HEK293 (cell line): ENCODE data around the gene CFAP36.

- PRO-cap: no peak
- RRBS, 2 experiments: no CpG with 5 or more reads among the region's 1 CpG
Observed at GRCh38 chr2:53987214-53987778, 16.4 kb downstream of the ACYP2 start.

DNA sequence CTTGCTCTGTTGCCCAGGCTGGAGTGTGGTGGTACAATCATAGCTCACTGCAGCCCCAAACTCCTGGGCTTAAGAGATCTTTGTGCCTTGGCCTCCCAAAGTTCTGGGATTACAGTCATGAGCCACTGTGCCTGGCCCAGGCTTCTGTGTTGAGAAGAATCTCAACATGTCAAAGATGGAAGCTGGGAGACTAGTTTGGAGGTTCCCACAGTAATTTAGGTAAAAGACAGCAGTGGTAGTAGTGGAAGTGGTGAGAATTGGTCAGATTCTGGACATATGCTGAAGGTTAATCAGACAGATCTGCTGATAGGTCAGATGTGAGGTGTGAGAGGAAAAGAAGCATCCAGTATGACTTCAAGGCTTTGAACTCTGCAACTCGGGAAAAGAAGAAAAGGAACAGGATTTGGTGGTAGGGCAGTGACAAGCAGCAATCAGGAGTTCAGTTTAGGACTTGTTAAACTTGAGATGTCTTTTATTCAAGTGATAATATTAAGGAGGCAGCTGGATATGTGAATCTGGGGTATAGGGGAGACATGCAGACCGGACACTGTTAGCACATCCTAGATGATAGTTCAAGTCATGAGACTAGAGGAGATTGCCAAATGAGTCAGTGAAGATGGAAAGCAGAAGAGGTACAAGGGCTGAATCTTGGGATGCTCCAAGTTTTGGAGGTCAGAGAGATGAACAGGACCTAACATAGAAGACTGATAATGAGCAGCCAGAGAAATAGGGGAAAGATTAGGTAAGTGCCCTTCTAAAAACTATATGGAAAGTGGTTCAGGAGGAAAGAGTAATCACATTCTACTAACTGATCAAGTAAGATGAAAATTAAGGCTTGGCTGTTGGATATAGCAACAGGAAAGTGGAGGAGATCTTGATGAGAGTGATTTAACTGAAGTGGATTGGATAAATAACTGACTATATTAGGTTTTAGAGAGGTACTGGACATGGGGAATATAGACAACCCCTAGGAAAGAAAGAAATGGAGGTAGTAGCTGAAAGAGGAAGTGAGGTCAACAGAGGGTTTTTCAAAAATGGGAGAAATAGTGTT, 69.3 kb downstream of the ACYP2 start:
- PRO-cap: no peak
- RRBS, 2 experiments: no CpG with 5 or more reads among the region's 2 CpGs

- PRO-cap: no peak
- RRBS, 2 experiments: no CpG with 5 or more reads among the region's 2 CpGs
Observed at GRCh38 chr2:54160274-54160882, 95.7 kb downstream of the TSPYL6 start.

DNA sequence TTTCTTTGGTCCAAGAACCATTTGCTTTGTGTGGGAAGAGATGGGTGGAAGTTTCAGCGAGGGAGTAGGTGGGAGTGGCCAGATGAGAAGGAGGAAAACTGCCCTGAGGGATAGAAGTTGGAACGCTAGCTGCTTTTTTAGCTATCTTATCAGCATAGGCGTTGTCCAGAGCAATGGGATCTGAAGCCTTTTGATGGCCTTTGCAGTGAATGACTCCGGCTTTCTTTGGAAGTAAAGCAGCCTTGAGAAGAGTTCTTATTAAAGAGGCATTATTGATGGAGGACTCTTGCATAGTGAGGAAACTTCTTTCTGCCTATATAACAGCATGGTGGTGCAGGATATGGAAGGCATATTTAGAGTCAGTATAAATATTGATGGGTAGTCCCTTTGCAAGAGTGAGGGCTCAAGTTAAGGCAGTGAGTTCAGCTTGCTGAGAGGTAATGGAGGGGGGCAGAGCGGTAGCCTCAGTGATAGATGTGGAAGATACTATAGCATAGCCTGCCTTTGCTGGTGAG, 52.5 kb downstream of the SPTBN1 start:
- PRO-cap: no peak
- RRBS, 2 experiments: no CpG with 5 or more reads among the region's 5 CpGs

DNA sequence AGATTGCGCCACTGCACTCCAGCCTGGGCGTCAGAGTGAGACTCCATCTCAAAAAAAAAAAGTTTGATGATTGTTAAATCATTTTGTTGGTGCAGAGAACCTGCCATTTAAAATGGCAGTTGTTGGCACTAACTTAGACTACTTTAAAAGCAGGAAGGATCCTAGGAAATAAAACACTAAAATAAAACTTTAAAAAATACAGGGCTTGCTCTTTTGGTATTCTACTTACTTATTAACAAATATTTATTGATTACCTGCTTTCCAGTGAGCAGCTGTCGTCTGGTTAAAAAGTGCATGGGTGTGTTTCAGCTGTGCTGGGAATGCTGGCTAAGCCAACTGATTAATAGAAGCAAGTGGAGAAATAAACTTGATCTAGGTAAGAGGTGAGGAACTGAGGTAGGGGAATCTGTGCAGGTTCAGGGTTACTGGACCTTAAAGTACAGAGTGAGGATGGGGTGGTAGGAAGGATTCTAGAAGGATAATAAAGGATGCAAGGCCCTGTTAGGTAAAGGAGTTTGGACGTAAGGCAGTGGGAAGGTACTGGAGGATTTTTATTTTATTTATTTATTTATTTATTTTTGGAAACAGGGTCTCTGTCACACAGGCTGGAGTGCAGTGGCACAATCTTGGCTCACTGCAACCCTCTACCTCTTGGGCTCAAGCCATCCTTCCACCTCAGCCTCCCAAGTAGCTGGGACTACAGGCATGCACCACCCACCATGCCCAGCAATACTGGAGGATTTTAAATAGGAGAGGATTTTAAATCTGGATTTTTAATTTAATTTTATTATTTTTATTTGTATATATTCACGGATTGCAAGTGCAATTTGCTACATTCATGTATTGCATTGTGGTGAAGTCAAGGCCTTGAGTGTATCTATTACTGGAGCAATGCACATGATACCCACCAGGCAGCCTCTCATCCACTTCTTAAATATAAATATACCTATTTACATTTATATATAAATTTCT, 110.9 kb downstream of the SPTBN1 start:
- PRO-cap: no peak
- RRBS, 2 experiments: no CpG with 5 or more reads among the region's 5 CpGs

GRCh38 chr2:54568761-54569689, 112.9 kb downstream of the SPTBN1 start:
- PRO-cap: no peak
- RRBS, 2 experiments: no CpG with 5 or more reads among the region's 9 CpGs

- PRO-cap: no peak
- RRBS, 2 experiments: no CpG with 5 or more reads among the region's 9 CpGs
Observed at GRCh38 chr2:54575458-54576086, 119.4 kb downstream of the SPTBN1 start.

GRCh38 chr2:54636142-54636396, 87.4 kb upstream of the EML6 start:
- PRO-cap: no peak
- RRBS, 2 experiments: no CpG with 5 or more reads among the region's 1 CpG

DNA sequence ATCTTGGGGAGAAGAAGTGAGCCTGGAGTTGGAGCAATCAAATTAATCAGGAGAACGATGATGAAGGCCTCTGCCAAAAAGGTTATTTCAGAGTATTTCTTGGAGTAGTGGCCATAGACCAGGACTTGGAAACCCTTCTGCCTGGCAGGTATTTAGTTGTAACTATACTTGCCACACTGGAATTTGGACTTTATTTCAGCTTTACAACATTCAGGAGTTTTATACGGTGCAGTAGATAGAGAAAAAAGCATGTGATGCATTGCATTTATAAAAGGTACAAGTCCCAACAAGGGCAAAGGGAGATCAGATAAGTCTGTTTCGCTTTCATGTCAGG, 145.5 kb downstream of the RTN4 start:
- PRO-cap: no peak
- RRBS, 2 experiments: no CpG with 5 or more reads among the region's 3 CpGs

GRCh38 chr2:54980609-54981428, 69.4 kb downstream of the RTN4 start:
- PRO-cap: no peak
- RRBS, 2 experiments: no CpG with 5 or more reads among the region's 8 CpGs

DNA sequence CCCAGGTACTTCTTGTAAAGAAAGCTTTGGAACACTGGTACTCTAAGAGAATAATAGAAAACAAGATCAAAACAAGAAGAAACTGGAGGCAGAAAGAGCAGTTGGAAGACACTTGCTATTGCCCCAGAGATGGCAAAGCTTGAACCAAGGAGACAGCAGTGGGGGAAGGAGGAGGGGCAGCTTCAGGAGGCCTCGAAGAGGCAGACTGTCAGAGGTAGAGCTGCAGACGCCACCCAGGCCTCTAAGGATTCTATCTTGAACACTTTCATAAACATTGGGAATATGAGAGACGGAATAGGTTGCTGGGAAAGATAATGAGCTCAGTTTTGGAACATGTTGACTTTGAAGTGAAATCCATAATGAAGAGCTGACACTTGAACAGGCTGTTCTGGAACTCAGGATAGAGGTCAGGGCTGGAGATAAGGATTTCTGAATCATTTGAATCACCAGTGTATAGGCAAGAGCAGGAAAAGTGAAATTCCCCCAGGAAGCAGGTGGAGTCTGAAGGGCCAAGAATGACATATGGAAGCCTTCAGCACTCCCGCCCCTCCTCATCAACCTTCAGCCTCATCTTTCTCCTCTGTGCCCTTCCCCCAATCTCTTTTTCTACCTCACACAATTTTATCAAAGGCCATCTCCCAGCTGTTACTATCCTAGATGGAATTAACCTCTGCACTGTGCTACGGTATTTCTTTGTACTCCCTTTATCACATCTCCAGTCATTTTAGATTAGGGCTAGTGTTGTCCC, 47.3 kb upstream of the RTN4 start:
- PRO-cap: no peak
- RRBS, 2 experiments: no CpG with 5 or more reads among the region's 5 CpGs

DNA sequence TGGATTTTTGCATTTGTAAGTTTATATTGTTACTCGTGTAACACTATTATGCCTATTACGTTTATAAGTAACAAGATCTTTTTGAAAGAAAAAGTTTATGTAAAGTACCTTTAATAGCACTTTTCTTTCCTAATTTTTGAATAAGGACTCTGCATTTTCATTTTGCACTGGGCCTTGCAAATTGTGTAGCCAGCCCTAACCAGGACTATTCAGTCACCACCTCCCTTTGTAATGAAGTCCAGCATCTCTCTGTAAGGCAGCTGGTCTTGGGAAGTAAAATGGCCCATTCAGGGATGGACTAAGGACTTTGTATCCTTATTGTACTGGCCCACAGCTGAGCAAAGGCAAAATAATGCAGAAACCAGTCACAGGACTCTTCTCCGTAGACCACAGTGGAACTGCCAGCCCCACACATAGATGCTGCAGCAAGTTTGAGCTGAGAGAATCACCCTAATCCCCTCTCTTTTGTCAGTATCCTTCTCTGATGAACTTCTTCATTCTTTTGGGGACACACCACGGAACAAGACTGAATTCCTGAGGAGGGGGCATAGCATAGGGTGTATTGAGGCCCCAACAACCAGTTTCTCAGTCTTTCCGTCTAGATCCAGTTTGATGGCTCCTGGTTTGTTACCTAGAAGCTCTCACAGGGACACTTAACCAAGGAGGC, 73.6 kb upstream of the RTN4 start:
- PRO-cap: no peak
- RRBS, 2 experiments: no CpG with 5 or more reads among the region's 5 CpGs

- PRO-cap: no peak
- RRBS, 2 experiments: no CpG with 5 or more reads among the region's 12 CpGs
Observed at GRCh38 chr2:55163616-55164527, 68.2 kb downstream of the CLHC1 start.

DNA sequence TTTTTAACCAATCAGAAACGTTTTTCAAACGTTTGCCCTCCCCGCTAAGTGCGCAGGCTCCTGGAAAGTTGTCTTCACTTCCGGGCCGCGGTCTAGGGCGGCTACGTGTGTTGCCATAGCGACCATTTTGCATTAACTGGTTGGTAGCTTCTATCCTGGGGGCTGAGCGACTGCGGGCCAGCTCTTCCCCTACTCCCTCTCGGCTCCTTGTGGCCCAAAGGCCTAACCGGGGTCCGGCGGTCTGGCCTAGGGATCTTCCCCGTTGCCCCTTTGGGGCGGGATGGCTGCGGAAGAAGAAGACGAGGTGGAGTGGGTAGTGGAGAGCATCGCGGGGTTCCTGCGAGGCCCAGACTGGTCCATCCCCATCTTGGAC, at the start of gene CFAP36:
CFAP36 (plus strand) TSS at position 197 of the 373 bp plus-strand sequence.
- PRO-cap: bidirectional peak, plus-strand start at position 223 of the sequence, minus-strand start outside the sequence
- RRBS, 2 experiments: no CpG with 5 or more reads among the region's 23 CpGs

DNA sequence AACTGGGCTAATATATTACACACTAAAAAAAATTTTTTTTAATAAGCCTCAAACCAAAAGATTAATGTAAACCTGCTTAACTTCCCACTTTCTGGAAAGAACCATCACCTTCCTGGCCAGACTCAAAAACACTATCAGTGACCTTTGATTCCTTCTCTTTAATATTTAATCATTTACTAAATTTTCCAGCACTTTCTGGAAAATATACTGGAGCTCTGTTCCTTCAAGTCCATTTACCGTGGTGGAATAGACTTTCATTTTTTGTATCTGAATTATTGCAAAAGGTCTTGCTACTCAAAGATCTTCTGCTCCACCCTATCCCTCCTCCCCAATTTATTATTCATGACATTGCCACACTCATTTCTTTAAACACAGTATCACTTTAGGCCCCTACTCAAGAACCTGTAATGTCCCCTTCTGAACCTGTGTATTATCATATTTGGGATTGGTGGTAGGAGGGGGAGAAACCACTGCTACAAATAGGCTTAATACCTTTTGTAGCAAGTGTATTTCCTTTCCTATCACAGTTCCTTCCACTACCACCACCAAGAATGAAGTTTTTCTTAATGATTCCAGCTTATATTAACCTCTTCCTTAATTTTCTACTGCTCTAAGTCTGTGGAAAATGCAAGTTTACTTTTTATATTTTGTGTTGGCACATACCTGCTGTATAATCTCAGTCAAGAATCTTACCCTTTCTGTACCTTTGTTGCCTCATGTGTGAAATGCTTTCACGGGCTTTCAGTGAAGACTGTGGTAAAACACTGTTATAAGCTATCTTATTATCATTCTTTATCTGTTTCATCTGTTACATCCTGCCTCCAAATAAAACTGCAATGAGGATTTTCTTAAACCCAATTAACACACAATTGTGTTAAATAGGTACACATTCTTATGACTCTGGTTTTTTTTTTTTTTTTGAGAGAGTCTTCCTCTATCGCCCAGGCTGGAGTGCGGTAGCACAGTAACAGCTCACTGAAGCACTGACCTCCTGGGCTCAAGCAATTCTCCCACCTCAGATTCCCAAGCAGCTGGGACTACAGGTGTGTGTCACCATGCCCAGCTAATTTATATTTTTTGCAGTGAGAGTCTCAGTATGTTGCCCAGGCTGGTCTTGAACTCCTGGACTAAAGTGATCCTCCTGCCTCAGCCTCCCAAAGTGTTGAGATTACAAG, 7.1 kb downstream of the PPP4R3B start:
- PRO-cap: no peak
- RRBS, 2 experiments: no CpG with 5 or more reads among the region's 4 CpGs

GRCh38 chr2:55620998-55621943, 3.8 kb upstream of the PPP4R3B start:
- PRO-cap: no peak
- RRBS, 2 experiments: no CpG with 5 or more reads among the region's 15 CpGs

DNA sequence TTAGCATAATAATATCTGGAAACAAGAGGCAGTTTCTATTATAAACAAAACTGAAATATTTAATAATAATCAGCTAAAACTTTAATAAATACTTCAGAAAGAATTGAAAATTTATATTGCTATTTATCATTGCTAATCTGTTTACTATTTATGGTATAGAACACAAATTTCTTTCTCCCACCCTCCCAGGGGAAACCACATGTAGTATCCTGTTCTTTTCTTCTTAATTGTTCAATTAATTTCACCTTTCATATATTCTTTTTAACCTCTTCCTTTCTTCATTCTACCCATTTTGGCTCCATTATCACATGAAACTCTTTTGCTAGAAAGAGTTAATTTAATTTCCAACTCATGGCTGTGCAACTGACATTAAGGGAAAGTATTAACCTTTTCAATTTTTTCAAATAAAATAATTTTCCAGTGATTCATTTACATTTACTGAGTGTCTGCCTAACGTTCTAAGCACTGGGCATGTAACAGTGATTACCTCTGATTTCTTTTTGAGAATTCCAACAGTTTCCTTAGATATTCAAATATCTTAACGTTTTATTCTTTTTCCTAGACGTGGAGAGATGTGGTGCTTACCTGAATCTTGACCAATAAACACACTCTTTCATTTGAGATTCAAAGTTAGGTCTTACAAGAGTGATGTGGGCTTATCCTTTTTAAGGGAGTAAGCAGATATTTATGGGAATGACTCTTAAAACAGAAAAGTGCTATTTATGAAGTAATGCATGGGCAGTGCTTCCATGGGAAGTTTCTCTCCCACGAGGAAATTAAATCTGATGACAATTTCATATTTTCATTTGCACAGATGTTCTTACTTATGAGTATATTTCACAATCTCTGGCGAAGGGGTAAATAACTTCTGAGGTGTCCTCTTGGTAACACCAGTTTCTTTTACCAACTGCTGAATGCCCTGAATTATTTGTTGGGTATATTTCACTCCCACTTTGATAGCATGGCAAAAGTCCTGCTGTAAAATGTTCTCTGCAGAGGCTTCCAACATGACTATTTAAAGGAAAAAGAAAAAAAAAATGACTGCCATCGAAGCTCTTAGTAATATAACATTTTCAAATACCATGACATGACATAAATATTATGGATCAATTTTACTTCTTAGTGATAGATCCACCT, 21.2 kb downstream of the PNPT1 start:
- PRO-cap: no peak
- RRBS, 2 experiments: no CpG with 5 or more reads among the region's 6 CpGs

GRCh38 chr2:58208910-58209506, 32.1 kb downstream of the FANCL start:
- PRO-cap: no peak

DNA sequence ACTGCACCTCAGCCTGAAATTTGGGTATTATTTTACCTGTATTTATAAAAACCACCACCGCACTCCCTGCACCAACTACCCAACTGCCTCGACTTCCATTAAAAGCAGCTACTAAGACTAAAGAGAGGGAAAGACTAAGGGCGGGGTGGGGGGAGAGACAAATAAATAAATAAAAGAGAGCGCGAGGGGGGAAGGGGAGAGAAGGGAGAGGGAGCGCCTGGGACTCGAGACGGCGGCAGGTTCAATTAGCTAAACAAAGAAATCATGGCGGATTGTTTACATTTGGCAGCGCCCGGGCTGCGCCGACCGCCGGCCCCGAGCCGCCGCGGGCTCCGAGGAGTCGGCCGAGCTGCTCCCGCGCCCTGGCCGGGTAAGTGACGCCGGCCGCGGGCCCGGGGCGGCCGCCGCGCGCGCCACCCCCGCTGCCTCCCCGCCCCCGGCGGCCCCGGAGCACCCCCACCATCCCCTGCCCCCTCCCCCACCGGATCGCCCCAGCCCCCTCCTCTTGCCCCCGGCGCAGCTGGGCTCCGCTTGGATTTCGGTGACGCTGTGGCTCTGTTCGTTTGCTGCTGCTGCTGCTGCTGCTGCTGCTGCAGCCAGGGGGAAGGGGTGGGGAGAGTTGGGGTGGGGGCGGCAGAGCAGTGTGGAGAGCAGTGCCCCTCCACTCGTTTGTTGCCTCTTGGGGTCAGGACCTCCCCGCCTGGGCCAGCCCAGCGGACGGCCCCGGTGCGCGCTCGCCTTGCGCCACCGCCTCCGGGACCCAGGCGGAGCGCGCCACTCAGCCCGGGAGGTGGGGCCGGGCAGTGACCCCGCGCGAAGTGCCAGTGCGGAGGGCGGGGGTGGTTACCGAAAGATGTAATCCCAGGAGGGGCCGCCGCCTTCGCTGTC, 187.2 kb upstream of the FANCL start:
- PRO-cap: bidirectional peak, plus-strand start at position 199 of the sequence, minus-strand start at position 334 of the sequence; bidirectional peak, plus-strand start at position 532 of the sequence, minus-strand start at position 468 of the sequence; bidirectional peak, plus-strand start at position 824 of the sequence, minus-strand start at position 764 of the sequence
- RRBS, 2 experiments: 2% methylated on average over 18 of the region's 76 CpGs

GRCh38 chr2:59914758-59915256, 638.6 kb downstream of the BCL11A start:
- PRO-cap: no peak
- RRBS, 2 experiments: no CpG with 5 or more reads among the region's 5 CpGs